T47D (cell line): ENCODE measurements around a stretch of chr22.

DNA sequence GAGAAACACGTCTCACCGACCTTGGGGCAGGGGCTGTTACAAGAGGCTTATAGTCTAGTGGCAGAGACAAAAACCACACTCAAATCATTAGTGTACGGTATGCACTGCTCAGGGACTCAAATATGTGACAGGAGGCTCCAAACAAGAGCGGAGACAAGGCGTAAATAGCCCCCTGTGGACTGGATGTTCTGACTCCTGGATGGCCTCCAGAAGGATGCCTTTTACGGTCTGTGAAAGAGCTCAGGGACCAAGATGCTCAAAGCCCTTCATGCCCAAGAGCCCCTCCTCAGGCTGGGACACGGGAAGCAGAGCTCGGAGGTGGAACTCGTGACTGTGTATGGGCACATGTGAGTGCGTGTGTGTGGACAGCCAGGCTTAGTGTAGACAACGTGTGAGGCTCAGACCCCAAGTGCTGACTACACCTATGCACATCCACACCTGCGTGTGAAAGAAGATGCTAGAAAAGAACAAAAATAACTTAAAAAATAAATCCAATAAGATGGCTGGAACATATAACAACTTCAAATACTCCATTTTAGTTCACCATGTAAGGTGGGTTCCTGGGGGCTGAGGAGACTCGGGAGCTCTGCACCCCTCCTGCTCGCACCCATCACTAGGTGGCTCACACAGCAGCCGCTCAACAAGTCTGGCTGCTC, 9.6 kb downstream of the PPM1F start:
- RRBS, result no CpG with 5 or more reads among the region's 15 CpGs

GRCh38 chr22:21964618-21965232, 12.1 kb upstream of the PPM1F start:
- RRBS, result no CpG with 5 or more reads among the region's 11 CpGs

DNA sequence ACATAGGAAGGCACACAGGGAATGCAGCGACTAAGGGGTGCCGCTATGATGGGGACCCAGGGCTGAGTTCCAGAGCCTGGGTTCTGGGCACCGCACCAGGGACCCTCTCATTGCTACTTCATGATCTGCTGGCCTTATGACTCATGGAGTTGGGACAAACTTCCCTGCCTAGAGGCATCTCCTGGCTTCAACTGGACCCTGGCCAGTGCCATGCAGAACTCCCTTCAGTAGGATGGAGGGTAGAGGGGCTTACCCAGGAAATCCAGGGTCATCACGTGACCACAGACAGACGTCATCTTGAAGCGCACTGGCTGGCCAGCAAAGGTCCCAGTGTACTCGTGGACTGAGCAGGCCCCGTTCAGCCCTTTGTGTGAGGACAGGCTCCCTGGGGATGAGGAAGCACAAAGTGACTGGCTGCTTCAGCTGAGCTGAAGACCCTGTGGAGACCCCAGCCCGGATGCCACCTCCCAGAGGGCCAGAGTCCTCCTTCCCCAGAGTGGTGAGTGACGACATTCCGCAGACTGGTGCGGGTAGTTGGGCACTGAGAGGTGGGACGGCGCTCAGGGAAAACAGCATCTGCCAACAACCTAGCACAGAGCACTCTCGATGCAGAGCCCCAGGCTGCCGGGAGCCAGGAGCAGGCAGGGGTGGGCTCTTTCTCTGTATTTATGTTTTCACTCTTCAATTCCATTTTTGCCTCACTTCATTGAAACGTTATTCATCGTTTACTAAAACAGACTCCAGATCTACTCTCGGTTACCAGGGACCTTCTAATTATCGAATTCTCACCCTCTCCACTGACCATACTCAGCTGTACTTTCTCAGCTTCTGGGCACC, 8.3 kb downstream of the TOP3B start:
- RRBS, result no CpG with 5 or more reads among the region's 20 CpGs

GRCh38 chr22:22042133-22042550, 59.6 kb upstream of the TOP3B start:
- RRBS, result no CpG with 5 or more reads among the region's 1 CpG

DNA sequence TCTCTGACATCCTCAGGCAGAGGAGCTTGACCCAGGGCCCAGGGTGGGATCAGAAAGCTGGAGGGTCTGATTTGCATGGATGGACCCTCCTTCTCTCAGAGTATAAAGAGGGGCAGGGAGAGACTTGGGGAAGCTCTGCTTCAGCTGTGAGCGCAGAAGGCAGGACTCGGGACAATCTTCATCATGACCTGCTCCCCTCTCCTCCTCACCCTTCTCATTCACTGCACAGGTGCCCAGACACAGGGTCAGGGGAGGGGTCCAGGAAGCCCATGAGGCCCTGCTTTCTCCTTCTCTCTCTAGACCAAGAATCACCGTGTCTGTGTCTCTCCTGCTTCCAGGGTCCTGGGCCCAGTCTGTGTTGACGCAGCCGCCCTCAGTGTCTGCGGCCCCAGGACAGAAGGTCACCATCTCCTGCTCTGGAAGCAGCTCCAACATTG, 77.8 kb downstream of the VPREB1 start:
- RRBS, result no CpG with 5 or more reads among the region's 6 CpGs

- RRBS, result no CpG with 5 or more reads among the region's 7 CpGs
These were observed 85.8 kb downstream of the ZNF280B start for GRCh38 chr22:22422694-22423222.

DNA sequence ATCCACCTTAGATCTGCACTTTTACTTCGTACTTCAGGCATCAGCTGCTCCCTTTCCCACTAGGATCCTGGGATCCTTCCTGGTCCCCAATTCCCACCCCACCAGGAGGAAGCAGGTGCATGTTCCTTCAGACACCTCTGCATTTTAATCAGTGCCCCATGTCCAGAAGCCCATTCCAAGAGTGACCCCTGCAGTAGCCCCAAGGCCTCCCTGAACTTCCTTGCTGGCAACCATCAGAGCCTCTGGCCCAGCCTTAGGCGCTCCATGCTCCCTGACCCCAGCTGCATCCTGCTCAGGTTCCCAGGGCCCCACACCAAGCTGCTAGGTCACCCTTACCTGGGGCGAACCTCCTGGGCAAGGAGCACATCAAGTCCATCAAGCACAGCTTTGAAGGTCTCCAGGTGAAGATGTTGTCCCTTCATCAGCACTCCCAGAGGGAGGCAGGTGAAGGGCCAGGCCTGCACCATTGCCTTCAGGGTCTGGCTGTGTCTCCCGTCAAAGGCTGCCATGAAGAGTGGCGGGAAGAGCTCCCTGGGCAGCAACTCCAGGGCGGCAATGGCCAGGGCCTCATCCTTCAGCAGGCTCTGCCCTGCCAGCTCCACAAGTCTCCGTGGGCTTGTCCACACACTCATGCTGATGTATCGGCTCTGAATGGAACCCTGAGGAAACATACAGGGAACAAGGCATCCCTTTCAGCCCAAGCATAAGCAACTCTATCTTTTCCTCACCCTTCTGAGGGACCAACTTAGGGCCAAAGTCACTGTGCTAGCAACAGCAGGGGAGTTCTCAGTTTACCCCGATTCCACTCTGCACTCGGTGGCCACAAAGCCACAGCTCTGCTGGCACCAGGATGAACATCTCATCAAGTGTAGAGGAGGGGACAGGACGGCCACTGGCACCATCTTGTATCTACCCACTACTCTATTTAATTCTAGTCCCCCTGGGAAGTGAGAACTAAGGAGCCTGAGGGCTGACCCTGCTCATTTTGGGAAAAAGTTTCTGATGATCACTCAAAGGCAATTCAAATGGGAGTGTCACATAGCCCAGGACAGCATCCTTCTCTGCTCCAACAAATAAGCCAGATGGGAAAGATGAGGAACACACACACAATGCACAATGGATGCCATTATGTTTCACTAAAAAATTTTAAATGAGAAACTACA, 8.3 kb downstream of the PRAME start:
- RRBS, result no CpG with 5 or more reads among the region's 11 CpGs

GRCh38 chr22:22692784-22693168, 48.4 kb downstream of the GGTLC2 start:
- RRBS, result no CpG with 5 or more reads among the region's 5 CpGs

DNA sequence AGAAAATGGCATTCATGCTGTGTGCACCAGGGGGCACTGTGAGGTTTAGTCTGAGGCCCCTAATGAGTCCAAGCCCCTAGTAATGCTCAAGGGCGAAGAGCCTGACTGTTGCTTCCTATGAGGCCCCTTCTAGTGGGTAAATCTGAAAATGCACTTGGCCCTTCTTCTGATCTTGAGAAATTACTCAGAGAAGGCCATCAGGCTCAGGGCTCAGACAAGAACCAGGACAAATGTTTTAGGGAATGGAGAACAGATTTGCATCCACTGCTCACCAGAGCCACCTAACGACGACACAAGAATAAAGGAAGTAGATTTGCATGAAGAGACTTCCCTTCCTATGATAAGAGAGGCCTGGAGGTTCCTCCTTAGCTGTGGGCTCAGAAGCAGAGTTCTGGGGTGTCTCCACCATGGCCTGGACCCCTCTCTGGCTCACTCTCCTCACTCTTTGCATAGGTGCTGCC, 75.9 kb downstream of the GGTLC2 start:
- RRBS, result no CpG with 5 or more reads among the region's 3 CpGs

GRCh38 chr22:22753929-22754414, 109.6 kb downstream of the GGTLC2 start:
- RRBS, result no CpG with 5 or more reads among the region's 3 CpGs

DNA sequence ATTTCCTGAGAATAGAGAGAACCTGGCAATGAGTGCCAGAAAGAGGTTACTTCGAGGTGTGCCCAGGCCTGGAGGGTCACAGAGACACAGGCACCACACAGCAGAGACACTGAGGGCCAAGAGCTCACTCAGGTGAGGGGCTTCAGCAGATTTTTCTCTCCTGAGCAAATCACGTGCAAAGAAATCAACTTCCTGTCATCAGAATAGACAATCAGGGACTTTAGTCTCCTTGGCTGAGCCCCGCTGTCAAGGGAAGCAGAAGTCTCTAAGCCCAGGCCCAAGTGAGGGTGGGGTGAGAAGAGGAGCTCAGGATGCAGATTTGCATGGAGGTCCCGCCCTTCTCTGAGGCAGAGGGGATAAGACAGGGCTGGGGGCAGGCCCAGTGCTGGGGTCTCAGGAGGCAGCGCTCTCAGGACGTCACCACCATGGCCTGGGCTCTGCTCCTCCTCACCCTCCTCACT, 65.2 kb upstream of the IGLL5 start:
- RRBS, result no CpG with 5 or more reads among the region's 6 CpGs

- RRBS, result no CpG with 5 or more reads among the region's 7 CpGs
These were observed 31.4 kb upstream of the IGLL5 start for GRCh38 chr22:22856149-22856696.

GRCh38 chr22:22931760-22932304, 44.2 kb downstream of the IGLL5 start:
- RRBS, result no CpG with 5 or more reads among the region's 8 CpGs

DNA sequence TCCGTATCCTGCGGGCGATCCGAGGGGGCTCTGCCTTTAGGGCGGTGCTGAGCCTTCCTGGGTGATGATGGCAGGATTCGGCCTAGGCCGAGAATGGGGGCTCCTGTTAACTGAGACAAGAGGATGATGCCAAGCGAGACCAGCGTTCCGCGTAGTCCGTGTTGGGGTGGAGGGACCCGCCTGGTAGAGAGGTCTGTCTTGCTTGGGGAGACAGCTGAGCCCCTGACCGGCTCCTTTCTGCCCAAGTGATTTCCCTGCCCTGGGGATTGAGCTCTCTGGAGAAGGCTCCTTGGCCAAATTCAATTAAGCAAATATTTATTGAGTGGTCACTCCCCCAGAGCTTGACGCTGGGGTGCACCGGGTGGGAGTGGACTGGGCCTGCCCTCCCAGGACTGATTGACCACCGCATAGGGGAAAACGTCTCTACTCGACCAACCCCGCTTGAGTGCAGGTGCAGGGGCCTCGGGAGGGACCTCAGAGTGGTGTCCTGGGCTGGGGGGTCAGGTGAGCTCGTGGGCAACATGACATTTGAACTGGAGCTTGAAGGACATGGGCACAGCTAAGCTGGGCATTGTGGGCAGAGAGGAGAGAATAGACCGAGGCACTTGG, 1.0 kb downstream of the GNAZ start:
- RRBS, result no CpG with 5 or more reads among the region's 23 CpGs

DNA sequence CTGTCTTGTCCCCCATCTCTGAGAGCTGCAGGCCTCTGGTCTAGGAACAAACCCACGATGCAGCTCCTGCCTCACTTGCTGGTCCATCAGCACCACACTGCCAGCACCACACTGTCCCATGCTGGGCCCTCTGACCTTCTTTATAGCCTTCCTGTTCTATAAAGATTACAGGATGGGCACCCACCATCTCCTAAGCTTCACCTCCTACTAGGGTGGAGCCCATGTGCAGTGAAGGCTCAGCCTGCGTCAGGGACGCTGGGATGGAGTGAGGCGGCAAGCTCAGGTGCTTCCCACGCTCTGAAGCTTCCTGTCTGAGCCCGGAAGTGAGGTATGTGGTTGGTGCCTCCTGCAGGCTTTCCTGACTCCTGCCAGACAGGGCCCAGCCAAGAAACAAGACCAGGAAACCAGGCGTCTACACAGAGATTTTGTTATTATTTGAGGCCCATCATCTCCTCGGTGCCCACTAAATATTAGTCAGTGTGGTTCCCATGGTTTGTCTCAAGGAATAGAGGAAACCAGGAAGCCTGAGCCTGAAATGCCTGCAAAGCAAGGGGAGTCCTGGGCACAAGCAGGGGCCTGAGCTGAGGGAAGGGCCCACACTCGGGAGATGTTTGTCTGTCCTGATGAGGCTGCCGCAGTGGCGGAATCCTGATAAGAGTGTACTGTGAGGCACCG, 22.2 kb downstream of the RSPH14 start:
- RRBS, result no CpG with 5 or more reads among the region's 12 CpGs

- RRBS, result no CpG with 5 or more reads among the region's 9 CpGs
These were observed 2.2 kb downstream of the BCR start for GRCh38 chr22:23182423-23183094.

DNA sequence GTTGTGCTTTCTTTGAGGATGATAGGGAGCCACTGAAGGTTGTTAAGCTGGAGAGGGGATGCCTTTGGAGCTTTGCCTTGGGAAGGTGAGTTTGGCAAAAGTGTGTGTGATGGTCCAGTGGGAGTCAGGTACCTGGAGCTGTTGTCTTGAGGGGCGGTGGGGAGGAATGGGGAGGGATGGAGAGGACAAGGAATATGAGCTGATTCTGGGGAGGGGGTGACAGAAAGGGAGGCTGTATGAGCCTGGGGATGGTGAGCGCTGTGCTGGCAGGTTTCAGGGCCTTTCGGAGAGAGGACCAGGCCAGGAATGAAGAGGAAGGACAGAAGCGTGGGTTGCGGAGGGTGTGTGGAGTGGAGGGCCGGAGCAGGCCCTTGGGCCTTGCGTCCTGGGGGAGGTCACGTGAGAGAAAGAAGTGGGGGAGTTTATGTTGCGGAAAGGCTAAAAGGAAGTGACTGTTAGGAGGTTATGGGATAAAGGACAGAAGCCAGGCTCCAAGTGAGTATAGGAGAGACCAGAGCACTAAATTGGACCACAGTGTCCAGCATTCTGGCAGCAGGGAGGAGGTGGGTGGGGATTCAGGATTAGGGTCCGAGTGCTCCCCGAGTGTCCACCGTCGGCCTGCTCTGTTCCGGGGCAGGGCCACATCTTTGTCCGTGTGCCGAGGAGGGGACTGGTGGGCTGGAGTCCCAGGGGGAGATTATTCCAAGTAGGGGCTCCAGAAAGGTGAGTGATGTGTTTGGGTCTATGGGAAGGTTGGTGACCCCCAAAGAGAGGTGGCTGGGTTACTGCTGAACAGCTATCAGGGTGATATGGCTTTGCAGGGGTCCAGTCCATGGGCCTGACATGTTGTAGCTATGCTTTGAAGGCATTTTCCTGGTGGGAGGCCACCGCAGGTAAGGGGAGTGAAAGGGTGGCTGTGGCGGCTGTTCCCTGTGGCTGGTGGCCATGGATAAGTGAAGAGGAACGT, 17.6 kb downstream of the BCR start:
- RRBS, result no CpG with 5 or more reads among the region's 19 CpGs

DNA sequence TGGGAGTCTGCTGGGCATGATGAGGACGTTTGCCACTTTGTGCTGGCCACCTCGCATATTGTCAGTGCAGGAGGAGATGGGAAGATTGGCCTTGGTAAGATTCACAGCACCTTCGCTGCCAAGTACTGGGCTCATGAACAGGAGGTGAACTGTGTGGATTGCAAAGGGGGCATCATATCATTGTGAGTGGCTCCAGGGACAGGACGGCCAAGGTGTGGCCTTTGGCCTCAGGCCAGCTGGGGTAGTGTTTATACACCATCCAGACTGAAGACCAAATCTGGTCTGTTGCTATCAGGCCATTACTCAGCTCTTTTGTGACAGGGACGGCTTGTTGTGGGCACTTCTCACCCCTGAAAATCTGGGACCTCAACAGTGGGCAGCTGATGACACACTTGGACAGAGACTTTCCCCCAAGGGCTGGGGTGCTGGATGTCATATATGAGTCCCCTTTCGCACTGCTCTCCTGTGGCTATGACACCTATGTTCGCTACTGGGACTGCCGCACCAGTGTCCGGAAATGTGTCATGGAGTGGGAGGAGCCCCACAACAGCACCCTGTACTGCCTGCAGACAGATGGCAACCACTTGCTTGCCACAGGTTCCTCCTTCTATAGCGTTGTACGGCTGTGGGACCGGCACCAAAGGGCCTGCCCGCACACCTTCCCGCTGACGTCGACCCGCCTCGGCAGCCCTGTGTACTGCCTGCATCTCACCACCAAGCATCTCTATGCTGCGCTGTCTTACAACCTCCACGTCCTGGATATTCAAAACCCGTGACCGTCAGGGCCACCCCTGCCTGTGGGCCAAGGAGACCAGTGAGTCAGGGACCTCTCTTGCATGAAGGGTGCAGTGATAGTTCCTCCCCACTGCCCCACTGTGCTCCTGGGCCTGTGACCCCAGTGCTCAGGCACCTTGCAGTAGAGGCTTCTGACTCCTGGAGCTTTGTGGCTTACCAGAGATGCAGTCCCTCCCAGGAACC, 83.6 kb downstream of the BCR start:
- RRBS, result no CpG with 5 or more reads among the region's 22 CpGs

- RRBS, result no CpG with 5 or more reads among the region's 23 CpGs
These were observed 119.5 kb downstream of the IGLL1 start for GRCh38 chr22:23460520-23461022.

- RRBS, result no CpG with 5 or more reads among the region's 15 CpGs
These were observed 6.7 kb upstream of the DRICH1 start for GRCh38 chr22:23638571-23639383.